Iris pigment epithelial cell (primary cell): ENCODE results near the genes MGAT4D and UCP1.

- RRBS: no CpG with 5 or more reads among the region's 3 CpGs
Observed at GRCh38 chr4:139623127-139623359, 42.6 kb upstream of the MGST2 start.

DNA sequence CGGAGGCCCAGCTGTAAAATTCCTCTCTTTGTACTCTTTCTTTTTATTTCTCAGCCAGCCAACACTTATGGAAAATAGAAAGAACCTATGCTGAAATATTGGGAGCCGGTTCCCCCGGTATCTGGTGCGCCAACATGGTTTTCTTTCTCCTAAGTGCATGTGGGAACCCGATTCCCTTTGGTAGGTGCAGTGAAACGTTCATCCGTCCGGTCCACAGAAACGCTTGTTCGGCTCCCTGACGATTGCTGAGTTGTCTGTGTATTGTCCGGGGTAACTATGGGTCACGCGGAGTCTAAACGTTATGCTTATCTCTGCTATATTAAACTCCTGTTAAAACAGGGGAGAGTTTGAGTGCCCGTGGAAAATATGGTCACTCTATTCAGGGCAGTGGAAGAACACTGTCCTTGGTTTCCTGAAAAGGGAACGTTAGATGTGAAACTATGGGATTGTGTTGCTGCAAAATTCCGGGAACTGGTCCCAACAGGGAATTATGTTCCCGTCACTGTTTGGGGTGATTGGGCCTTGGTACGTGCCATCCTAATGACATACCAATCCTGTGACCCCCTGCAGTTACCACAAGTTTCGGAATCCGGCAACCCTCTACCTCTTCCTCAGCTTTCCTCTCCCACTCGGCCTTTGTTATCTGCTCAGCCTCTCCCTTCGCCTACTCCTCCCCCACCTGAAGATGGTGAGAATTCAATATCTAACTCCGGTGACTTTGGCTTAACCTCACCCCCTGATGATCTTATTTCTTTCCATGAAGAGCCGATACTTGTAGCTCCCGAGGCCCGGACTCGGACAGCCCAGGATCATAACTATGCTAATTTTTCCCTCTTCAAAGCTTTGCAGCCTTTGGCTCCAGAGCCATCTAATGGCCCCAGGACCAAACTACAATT lies 32.3 kb upstream of the MGST2 start:
- RRBS: 65% methylated on average over 9 of the region's 29 CpGs

GRCh38 chr4:139666660-139667637 lies 1.3 kb downstream of the MGST2 start:
- RRBS: no CpG with 5 or more reads among the region's 15 CpGs

- RRBS: no CpG with 5 or more reads among the region's 9 CpGs
Observed at GRCh38 chr4:139734032-139734661, 68.5 kb downstream of the MGST2 start.

- RRBS: no CpG with 5 or more reads among the region's 3 CpGs
Observed at GRCh38 chr4:139819837-139820304, 154.3 kb downstream of the MGST2 start.

- RRBS: no CpG with 5 or more reads among the region's 3 CpGs
Observed at GRCh38 chr4:139861129-139861688, 195.6 kb downstream of the MGST2 start.

DNA sequence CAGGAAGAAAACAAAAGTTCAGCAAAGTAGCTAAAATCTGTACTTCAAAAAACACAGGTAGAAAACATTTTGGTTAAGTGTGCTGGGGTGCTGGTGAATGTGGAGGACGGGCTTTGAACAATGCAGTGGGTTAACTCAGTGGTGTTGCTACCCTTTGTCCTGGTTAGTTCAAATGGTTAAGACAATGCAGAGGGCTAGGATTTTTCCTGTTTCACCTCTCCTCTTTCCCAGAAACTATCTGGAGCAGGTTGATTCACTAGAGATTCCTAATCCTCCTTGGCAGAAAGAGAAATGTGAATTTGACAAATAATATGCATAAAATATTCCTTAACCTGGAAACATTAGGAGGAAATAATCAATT lies 149.0 kb downstream of the MAML3 start:
- RRBS: no CpG with 5 or more reads among the region's 1 CpG

GRCh38 chr4:140043135-140044214 lies 110.5 kb downstream of the MAML3 start:
- RRBS: no CpG with 5 or more reads among the region's 13 CpGs

GRCh38 chr4:140048891-140049892 lies 104.8 kb downstream of the MAML3 start:
- RRBS: no CpG with 5 or more reads among the region's 14 CpGs

- RRBS: 33% methylated on average over 1 of the region's 12 CpGs
Observed at GRCh38 chr4:140093735-140094609, 60.0 kb downstream of the MAML3 start.

DNA sequence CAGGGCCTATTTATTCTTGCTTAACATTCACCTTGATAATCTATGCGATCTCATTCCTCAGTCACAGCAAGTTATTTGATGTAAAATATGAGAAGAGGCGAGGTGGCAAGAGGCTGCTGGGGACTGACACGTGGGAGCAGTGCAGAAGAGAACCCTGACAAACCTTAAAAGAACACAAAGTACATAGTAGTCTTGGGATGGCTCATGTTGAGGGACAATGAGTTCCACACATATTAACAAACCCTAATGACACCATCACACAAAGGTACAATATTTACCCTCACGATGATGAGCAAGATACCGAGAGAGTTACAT lies 57.5 kb downstream of the MAML3 start:
- RRBS: no CpG with 5 or more reads among the region's 5 CpGs

DNA sequence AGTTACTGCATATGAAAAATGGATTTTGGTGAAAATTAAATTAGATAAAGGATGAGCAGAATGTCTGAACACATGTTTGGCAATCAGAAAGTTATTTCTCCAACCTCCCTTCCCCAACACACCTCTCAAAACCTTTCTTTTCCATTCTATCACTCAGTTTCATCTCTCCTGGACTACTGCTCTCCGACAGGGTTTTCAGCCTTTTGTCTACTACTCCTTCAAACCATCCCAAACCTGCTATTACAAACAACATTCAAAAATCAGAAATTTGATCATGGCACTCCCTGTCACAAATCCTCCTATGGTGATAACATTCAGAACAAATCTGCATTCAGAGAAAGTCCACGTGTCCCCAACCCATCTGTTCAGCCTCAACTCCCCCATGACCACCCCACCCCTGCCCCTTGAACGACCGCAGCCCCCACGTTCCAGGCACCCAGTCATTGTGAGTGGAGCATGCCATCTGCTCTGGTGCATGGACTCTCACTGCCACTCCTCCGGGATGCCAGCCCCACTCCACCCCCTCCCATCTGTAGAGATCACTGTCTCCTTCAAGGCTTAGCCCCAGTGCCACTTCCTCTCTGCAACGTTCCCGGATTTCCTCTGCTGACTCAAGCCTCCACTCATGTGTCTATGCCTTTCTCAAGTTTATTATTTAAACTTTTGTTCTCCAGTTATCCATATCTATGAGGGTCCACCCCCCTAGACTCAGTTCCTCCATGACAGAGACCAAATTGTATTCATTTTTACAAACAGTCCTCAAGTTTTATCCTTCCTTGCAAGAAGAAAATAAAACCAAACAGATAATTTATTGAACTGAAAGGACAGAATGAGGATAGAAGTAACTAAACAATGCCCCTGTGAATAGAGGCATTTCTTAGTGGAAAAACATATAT lies 54.1 kb downstream of the MAML3 start:
- RRBS: 5% methylated on average over 3 of the region's 8 CpGs

DNA sequence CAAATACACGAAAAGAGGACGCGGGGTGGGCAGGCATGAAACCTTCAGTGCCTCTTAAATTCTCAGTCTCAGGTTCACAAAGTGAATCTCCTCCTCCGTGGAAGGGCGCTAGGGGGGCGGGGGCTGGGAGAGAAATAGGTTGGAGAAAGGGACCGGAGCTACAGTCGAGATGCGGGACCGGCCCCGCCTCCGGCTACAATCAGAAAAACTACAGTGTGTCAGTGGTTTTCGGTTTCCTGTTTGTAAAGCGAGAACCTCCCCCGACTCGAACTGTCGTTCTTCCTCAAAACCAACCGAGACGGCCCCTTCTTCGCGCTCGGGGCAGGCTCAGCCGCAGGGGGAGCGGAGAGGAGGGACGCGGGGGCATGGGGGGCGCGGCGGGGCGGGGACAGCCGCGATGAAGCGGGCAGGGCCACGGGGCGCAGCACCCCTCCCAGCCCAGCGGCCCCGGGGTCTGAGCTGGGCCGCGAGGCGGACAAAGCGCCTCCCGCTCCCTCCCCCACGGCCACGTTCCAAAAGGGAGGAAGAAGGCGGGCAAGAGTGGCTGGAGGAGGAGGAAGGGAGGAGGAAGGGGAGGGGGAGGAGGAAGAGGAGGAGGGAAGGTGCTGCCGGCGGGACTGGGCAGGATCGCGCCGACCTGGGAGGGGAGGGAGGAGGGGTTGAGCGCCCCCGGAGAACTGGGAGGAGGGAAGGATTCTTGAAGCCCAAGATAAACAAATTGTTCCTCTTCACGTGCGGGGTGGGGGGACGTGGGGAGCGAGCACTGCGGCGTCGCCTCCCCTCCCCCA lies 3.1 kb downstream of the MAML3 start:
- RRBS: 2% methylated on average over 7 of the region's 59 CpGs

GRCh38 chr4:140151432-140151722 lies 2.6 kb downstream of the MAML3 start:
- RRBS: 2% methylated on average over 24 of the region's 38 CpGs

GRCh38 chr4:140186529-140187159 lies 32.7 kb upstream of the MAML3 start:
- RRBS: no CpG with 5 or more reads among the region's 7 CpGs

DNA sequence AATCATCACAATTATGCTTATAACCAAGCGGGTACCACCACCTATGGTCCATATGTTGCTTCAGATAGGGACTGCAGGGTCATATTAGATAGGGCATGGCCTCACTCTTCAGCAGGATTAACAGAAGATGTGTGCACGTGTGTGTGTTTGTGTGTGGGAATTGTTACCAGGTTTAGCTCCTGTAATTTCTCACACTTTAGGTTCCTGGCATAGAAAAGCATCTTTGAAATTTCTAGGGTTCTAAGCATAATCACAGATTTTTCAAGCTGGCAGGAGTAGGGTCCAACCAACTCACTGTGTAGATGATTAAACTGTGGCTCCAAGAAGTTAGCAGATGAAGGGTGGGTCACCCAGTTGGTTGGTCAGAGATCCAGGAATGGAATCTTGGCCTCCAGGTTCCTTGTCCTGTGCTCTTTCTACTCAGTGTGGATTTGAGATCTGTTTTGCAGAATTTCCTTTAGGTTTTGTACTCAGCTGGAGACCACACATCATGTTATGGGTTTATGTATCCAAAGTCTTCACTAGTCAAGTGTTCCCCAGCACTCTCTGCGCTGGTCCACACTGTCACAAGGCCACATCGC lies 90.3 kb upstream of the MAML3 start:
- RRBS: no CpG with 5 or more reads among the region's 4 CpGs

- RRBS: 8% methylated on average over 9 of the region's 79 CpGs
Observed at GRCh38 chr4:140497439-140498639, at the start of gene MGAT4D. Gene MGAT4D (minus strand): TSS chr4:140498293.

DNA sequence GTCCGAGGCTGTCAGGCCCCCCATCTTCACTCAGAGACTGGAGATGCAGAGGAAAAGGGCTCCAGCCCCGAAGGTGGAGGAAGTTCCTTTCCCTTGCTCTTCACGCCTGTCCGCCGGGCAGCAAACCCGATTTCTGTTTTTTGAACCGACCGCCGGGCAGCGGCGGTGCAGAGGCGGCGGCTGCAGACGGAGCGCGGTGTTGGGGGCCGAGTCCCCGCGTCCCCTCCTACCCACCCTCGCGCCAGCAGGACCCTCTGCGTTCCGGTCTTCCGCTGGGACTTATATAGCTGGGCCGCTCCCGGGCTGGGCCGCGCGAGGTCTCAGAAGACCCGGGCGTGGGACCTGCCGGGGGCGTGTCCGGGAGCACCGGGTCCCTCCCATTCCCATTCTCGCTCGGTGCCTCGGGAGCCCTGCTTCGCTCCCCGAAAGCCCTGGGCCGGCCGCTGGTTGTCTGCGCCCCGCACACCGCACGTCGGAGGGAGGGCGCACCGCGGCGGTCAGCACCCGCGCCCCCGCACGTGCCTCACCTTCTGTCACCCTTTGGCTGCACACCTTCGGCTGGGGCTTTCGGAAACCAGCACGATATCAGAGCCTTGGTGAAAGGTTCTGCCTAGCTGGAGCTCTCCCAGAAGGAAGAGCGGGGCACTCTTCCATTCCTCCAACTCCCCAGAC lies at the start of gene UCP1:
Gene UCP1, minus strand, starts transcription at position 256 of the 672 bp plus-strand sequence.
- RRBS: 3% methylated on average over 6 of the region's 59 CpGs

GRCh38 chr4:140632906-140633605 lies 64.3 kb upstream of the UCP1 start:
- RRBS: no CpG with 5 or more reads among the region's 6 CpGs